NCI-H460 (cell line): ENCODE results near the gene RSPH1.

DNA sequence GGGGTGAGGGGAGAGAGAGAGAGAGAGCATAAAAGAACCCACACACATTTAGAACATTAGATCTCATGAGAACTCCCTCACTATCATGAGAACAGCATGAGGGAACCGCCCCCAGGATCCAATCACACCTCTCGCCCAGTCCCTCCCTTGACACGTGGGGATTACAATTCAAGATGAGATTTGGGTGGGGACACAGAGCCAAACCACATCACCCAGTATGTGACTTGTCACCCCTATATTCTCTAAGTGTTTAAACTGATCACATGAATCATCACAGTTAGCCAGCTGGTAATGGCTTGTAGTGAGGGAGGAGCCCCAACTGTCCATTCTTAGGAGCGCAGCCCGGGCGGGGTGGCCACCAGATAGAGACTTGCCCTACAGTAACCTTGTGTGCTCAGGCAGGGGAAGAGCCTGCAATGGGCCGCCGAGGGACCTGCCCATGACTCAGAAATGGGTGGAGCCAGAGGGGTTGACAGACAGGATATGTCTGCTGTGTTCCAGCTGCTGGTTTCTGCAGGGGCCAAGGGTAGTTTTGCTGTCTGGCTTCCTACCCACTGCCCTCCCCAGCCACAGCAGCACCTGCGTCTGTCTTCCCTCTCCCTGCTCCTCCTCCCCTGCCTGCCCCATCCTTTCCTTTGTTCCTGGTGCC lies 9.0 kb downstream of the ABCG1 start:
RAMPAGE:
- cytosol, long total RNA, result no peak
- long total RNA, result no peak
- nucleus, long total RNA, result no peak

DNA sequence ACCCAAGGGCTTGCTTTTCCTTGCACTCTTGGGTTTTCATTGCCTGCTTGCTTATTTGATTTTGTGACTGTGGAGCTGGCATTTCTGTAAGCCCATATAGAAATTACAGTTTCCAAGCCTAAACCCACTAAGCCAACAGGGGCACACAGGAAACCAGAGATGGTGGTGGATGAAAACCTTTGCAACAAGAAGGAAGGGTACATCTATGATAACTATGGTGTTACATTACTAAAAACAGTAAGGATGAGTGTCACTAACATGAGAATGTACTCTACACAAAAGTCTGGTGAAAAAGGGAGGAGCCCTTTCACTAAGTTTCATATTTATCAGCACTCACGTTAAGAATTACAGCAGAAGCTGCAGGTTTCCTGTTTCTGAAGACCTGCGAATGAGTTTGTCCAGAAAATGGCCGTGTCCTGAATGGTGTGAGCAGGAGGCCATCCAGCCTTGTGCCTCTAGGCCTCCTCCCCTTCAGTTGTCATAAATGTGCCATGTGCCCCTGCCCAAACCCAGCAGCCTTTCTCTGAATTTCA lies 17.7 kb downstream of the ABCG1 start:
RAMPAGE:
- cytosol, long total RNA, result no peak
- long total RNA, result no peak
- nucleus, long total RNA, result no peak

DNA sequence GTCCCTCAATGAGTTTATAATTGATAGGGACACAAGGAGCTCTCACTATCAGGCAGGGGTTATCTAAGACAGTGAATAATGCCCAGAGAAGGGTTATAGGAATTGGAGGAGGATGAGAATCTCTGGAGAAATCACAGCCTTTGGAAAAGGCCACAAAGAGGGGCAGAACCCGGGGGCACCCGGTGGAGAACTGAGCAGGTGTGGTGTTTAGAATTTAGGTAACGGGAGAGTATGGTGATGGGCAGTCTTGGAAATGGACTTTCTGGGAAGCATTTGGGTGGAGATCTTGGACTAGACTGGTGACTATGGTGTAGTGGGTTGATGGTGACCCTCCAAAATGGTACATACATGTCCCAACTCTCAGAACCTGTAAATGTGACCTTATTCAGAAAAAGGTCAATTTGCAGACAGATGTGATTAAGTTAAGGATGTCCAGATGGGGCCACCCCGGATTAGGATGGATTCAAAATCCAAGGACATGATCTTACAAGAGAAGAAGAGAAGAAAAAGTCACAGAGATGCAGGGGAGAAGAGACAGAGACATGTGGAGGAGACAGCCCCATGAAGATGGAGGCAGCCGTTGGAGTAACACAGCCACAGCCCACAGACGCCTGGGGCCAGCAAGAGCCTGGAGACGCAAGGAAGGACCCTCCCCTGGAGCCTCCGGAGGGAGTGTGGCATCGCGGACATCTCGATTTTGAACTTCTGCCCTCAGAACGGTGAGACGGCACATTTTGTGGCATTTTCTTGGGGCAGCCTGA lies 28.5 kb downstream of the ABCG1 start:
RAMPAGE:
- cytosol, long total RNA, result no peak
- long total RNA, result no peak
- nucleus, long total RNA, result no peak

GRCh38 chr21:42455832-42456352 lies 40.1 kb downstream of the RSPH1 start:
RAMPAGE:
- cytosol, long total RNA, result no peak
- long total RNA, result no peak
- nucleus, long total RNA, result no peak

DNA sequence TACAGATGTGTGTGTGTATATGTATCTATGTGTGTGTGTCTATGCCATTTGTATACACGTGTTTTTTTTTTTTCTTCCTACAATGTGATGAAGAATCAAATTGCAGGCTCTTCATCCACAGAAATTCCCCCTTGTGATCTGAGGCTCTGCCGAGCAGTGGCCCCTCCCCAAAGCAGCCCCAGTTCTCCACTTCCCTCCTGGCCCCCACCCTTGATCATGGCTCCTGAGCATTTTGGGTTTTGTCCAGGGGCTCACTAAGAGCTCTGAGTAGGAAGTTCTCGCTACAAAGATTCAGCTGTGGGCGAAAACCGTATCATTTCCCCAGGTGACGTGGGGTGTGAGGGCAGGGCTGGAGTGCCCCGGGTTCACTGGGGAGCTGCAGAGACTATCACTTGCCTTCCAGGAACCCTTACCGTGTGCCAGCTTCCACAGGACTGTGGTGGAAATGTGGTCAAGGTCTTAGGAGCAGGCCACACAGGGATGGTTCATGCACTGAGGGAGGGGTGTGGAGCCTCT lies 35.7 kb downstream of the RSPH1 start:
RAMPAGE:
- cytosol, long total RNA, result no peak
- long total RNA, result no peak
- nucleus, long total RNA, result no peak

GRCh38 chr21:42464101-42464689 lies 31.8 kb downstream of the RSPH1 start:
RAMPAGE:
- cytosol, long total RNA, result no peak
- long total RNA, result no peak
- nucleus, long total RNA, result no peak

DNA sequence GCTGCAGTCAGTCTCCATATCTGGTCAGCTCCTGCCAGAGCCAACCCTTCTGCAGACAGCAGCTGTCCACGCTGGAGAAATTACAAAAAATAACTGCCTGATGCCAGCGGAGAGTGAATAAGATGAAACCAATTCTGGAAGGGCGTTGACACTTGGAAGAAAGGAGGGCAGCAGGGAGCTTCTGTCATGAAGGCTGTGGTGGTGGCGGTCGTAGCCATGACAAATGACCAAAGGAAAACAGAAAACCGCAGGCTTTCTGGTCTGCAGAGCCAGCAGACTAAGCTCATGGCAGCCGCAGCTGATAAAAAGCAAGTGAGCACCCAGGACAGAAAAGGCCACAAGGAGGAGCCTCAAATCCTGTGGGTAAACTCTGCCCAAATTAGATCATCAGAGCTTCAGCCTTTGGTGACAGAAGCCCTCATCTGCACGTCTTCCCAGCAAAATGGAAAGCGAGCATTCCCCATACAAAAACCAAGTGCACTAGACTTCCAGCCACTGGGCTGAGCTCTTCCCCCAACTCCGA lies 28.8 kb downstream of the RSPH1 start:
RAMPAGE:
- cytosol, long total RNA, result no peak
- long total RNA, result no peak
- nucleus, long total RNA, result no peak

DNA sequence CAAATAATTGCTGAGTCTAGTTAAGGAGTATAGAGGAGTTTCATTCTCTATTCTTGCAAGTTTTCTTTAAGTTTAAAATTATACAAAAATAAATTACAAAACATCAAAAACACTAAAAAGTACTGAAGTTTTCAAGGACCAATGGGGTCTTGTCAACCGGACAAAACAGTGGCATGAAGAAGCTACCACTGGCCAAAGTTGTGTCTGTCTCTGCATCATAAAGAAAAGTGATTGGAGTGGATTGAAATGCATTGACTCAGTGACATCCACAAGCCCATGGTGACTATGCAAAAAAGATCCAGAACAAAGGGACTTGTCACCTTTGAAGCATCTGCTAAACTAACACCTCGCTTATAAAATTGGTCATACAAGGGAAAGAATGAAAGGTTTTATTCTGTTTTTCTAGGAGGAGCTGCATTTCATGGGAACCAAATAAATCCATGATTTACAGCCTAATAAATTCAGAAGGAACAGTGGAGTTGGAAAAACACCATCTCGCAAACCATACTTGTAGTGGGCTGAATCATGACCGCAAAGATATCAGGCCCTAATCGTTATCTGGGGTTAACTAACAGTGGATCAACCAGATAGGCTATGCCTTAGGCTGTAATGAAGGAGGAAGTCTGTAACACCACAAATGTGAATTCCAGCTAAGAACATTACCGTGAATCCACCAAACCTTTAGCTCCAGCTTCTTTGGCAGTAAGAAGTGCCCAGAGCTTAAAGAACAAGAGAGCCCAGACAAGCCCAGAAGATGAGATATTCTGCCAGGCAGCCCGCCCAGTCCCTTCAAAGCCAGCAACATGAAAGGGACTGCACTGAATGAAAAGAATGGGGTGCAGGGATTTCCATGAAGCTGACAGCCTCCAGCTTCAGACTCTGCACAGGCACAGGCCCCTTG lies 27.5 kb downstream of the RSPH1 start:
RAMPAGE:
- cytosol, long total RNA, result no peak
- long total RNA, result no peak
- nucleus, long total RNA, result no peak

DNA sequence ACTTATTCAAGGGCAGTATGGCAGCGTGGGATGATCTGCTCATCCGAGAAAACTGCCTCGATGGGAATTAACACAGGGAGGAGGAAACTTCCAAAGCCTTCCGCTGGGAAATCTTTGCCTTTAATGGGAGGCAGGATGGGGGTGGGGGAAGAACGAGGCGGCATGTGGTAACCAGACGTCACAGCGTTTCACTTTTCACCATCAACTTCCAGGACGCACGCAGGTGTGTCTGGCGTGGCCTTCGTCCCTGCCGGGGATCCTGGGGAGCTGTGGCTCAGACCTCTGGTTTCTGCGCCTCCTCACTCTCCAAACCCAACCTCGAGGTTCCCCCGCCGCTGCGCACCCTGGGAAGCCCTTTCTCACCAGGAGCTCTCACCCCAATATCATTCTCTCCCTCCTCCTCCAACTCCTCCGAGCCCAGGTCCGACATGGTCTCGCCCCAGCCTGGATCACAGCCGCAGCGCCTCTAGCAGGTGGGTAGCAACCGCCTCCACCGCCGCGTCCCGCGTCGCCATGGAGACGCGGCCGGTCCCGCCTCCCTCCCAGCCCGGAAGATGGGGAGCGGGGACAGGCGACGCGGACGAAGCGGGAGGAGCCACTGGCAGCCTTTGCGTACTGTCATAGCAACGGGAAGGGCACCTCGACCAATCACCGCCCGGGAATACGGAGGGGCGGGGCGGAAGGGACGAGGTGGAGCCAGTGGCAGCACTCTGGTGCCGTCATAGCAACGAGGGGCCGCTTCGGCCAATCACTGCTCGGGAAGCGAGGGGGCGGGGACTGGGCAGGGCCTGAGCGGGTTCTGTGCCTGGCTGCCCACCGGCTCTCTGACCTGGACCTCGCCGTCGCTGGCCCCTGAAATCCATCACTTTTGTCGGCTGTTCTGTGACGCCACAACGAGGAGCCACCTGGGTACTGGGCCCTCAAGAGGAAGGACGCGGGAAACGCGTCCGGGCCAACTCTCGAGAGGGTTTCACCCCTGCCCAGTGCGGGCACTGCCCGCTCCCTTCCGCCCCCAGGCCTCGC lies at the start of gene RSPH1:
Gene RSPH1 (minus strand): TSS at position 468 of the 1,023 bp plus-strand sequence.
RAMPAGE:
- cytosol, long total RNA, result no peak
- long total RNA, result no peak
- nucleus, long total RNA, result no peak

GRCh38 chr21:42526232-42526845 lies 12.7 kb downstream of the SLC37A1 start:
RAMPAGE:
- cytosol, long total RNA, result no peak
- long total RNA, result no peak
- nucleus, long total RNA, result no peak

RAMPAGE:
- cytosol, long total RNA, result no peak
- long total RNA, result no peak
- nucleus, long total RNA, result no peak
These were observed 14.0 kb downstream of the SLC37A1 start for GRCh38 chr21:42527201-42528411.

GRCh38 chr21:42569598-42570399 lies 56.1 kb downstream of the SLC37A1 start:
RAMPAGE:
- cytosol, long total RNA, result no peak
- long total RNA, result no peak
- nucleus, long total RNA, result no peak

RAMPAGE:
- cytosol, long total RNA, result no peak
- long total RNA, result no peak
- nucleus, long total RNA, result no peak
These were observed 59.6 kb upstream of the PDE9A start for GRCh38 chr21:42593731-42594254.

GRCh38 chr21:42651673-42652270 lies 1.6 kb upstream of the PDE9A start:
RAMPAGE:
- cytosol, long total RNA, result no peak
- long total RNA, result no peak
- nucleus, long total RNA, result no peak

DNA sequence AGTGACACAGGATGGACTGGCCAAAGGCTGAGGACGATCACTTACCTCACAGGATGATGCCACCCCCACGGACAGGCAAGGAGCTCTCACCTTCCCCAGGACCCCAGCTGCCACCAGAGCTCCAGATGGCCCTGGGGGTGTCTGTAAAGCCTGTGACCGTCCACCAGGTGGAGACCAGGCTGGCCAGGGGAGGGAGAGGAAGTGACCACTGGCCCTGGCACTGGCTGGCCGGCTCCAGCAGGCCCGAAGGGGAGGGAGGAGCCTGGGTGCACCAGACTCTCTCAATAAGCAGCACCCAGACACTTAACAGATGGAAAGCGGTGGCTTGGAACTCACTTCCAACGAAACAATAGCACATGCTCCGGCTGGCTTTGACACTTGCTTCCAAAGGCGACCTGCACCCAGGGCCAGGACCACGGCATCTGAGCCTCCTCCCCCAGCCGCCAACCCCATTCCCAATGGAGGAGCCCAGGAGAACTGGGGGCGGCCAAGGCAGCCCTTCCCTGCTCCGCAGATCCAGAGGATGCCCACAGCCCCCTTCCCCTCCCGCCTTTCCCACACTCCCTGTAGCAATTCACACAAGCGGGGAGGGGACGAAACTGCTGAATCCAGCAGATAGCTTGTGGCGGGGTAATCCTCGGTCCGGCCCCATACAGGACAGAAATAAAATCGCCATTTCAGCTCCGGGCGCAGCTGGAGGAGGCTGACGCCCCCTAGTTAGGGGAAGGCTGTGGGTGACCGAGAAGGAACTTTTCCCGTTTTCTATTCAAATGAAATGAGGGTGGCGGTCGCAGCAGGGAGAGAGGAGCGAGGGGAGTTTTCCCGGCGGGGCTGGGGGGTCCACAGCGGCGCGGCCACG lies 726 bp upstream of the PDE9A start:
RAMPAGE:
- cytosol, long total RNA, result no peak
- long total RNA, result no peak
- nucleus, long total RNA, result no peak

RAMPAGE:
- cytosol, long total RNA, result no peak
- long total RNA, result no peak
- nucleus, long total RNA, result no peak
These were observed 69.8 kb downstream of the PDE9A start for GRCh38 chr21:42723275-42723645.

DNA sequence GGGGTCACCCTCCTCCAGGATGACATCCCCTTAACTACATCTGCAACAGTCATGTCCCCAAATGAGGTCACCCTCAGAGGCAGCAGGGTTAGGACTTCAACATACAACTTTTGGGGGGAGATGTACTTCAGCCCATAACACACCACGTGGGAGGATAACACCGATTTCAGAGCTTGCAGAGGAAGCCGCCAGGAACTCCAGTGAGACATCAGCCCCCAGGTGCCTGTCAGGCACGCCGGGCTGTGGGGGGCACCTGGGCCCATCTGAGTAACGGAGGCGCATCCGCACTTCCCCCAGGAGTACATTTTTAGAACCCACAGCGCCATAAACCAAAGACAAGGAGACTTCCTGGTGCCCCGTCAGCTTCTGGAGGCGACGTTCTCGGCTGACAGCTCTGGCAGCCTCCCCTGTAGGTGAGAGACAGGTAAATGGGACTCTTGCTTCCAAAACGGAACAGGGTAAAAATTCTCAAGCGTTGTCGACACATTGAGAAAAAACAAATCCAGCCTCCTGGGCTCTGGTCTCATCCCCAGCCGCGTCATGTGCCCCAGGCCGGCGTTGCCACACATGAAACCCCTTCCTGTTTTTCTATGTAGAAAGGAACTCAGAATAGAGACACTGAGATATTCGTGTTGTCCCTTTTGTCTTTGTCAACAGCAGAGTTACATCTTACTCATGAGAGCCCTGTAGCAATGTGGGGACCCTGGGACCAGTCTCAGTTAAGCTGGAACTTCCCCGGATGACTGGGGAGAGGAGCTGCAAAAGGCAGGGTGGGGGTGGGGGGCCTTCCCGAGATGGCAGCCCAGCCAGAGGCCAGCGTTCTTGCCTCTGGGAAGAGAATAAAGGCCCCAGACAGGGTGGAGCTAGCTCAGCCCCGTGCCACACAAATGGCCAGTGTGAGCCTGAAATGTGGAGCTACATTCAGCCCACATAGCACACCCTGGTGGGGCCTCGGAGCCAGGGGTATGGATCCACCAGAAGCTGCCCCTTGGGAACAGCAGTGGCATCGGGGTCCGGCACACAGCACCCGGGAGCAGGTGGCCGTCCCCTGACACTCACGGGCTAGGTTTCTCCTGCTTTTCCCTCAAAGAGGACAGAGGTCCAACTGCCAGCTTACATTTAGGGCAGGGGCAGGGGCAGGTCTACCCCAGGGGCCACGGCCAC lies 93.5 kb downstream of the PDE9A start:
RAMPAGE:
- cytosol, long total RNA, result no peak
- long total RNA, result no peak
- nucleus, long total RNA, result no peak

DNA sequence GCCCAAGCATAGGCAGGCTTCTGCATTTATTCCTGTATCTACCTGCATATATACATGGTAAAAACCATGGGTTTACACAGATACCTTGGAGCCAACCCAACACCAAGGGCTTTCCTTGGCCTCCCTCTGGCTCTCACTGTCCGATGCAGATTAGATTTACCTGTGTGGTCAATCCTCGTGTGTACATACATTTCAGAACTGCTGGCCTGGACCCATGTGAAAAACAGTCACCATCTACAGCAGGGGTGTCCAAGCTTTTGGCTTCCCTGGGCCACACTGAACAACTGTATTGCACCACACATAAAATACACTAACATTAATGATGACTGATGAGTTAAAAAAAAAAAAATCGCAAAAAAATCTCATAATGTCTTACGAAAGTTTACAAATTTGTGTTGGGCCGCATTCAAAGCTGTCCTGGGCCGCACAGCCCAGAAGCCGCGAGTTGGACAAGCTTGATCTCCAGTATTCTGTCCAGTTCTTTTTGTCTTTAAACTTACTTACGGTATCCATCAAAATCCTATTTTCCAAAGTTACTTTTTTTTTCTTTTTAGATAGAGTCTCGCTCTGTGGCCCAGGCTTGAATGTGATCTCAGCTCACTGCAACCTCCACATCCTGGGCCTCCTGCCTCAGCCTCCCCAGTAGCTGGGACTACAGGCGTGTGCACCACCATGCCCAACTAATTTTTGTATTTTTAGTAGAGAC lies 43.5 kb downstream of the WDR4 start:
RAMPAGE:
- cytosol, long total RNA, result no peak
- long total RNA, result no peak
- nucleus, long total RNA, result no peak

GRCh38 chr21:42955688-42956127 lies 18.7 kb upstream of the PKNOX1 start:
RAMPAGE:
- cytosol, long total RNA, result no peak
- long total RNA, result no peak
- nucleus, long total RNA, result no peak

RAMPAGE:
- cytosol, long total RNA, result no peak
- long total RNA, result no peak
- nucleus, long total RNA, result no peak
These were observed 702 bp upstream of the PKNOX1 start for GRCh38 chr21:42973662-42974057.